Heart left ventricle (tissue), 7 donors: ENCODE data around the genes VILL and SLC22A14.

DNA sequence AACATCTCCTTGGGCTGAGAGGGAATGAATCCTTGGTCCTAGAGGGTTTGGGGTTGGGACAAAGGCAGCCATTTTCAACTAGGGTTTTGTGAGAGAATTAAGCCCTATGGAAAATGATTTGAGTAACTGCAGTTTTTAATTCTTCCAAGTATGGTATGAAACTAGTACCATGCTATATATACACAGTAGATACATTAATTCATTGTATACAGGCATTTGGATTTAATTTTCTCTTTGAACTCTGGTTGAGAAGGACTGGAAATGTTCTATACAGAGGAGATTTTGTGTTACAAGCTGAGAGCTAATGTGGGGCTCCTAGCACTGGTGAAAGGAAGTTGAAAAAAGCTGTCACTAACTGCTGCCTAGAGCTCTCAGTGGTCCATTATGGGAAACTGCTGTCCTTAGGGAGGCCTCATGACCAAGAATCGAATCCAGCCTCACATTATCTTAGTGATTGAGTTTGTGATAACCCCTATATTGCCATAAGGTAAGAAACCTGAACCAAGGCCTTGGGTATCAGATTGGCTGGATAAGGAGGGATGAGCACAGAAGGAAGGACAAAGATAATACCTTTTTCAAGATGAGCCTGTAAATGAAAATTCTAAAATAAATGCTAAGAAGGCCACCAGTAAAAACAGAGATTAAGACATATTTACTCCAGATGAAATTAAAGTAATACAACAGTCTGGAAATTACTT, 18.5 kb downstream of the GOLGA4 start:
- PRO-cap, 6 experiments = no peak in any of the 6 experiments
- RAMPAGE, long total RNA, 2 experiments = no peak in any of the 2 experiments
- RRBS = no CpG with 5 or more reads among the region's 1 CpG

DNA sequence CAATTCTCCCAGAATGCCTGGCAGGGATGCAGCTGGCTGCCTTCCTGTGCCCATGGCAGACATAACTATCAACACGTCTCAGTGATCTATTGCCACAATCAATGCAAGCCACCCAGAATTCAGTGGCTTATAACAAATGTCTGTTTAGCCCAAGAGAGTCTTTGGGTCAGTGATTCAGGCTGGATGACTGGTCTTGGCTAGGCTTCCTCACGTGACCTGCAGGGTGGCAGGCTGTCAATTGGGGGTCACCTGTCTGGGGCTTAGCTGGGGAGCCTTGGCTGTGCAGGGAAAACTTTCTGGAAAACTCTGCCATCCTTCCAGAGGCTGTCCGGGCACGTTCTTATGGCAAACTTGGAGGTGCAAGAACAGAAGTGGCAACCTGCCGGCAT, 64.4 kb upstream of the ITGA9 start:
- PRO-cap, 6 experiments = no peak in any of the 6 experiments
- RAMPAGE, long total RNA, 2 experiments = no peak in any of the 2 experiments
- RRBS = 100% methylated on average over 2 of the region's 5 CpGs

DNA sequence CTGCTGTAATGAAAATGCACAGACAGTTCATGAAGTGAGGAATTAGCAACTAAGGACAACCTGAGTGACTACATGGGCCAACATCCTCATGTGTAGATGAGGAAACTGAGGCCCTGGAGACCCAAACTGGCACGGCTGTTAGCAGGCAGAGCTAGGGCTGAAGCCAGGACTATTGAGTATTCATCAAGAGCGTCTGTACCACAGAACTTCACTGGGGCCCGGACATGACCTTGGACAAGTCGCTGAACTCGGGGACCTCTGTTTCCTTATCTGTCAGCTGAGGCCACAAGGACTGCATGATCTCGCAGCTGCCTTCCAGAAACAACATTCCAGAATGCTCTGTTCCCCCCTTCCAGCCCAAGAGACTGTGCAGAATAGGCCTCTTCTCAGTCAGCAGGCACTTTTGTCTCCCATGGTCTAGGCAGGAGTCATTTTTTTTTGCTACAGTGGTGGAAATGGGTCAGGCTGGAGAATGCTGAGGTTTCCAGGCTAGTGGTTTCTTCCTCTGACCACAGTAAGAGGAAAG, 90.2 kb upstream of the CTDSPL start:
- PRO-cap, 6 experiments = peak in 2 of 6 experiments; most common plus-strand start position 400 of the sequence (in 2); most common minus-strand start position 159 of the sequence (in 1)
- RAMPAGE, long total RNA, 2 experiments = no peak in any of the 2 experiments
- RRBS = no CpG with 5 or more reads among the region's 6 CpGs

GRCh38 chr3:37990585-37990956, at the start of gene VILL:
Gene VILL, plus strand, starts transcription at chr3:37990786.
- PRO-cap, 6 experiments = no peak in any of the 6 experiments
- RAMPAGE, long total RNA, 2 experiments = no peak in any of the 2 experiments
- RRBS = no CpG with 5 or more reads among the region's 12 CpGs

- PRO-cap, 6 experiments = peak in 3 of 6 experiments; most common plus-strand start chr3:38005391 (in 3); most common minus-strand start chr3:38005082 (in 1)
- RAMPAGE, long total RNA, 2 experiments = no peak in any of the 2 experiments
- RRBS = 58% methylated on average over 2 of the region's 17 CpGs
These were observed 14.5 kb downstream of the VILL start for GRCh38 chr3:38004804-38005687.

DNA sequence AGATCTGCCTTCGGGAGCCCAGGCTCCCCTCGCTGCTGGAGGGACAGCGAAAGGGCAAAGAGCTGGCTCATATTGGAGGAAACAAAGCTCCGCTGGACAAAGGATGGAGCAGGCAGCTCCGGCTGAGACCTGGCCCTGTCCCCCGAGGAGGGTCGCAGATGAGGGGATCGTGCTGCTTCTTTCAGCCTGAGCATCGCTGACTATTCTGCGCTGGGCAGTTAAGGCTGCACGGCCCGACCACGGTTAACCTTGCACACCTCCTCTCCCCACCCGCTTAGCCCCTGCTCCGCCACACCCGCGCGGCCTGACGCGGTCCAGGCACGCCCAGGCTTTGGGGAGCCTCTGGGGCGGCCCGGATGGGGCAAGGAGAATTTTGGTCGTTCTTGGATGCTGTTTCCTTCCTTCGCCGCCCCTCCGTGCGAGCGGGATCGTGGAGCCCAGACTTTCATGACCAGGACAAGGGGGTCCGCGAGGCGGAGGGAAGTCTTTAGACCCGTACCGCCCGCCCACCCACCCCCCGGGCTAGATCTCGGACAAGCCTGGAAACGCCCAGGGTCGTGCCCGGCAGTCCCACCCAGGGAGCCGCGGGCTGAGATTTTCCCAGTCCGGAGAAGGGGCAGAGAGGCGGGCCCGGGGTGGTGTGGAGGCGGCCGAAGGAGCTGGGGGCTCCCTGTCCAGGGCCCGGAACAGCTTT, 534 bp downstream of the PLCD1 start:
- PRO-cap, 6 experiments = peak in 1 of 6 experiments; most common plus-strand start position 369 of the sequence (in 1)
- RAMPAGE, long total RNA, 2 experiments = no peak in any of the 2 experiments
- RRBS = 2% methylated on average over 12 of the region's 49 CpGs

DNA sequence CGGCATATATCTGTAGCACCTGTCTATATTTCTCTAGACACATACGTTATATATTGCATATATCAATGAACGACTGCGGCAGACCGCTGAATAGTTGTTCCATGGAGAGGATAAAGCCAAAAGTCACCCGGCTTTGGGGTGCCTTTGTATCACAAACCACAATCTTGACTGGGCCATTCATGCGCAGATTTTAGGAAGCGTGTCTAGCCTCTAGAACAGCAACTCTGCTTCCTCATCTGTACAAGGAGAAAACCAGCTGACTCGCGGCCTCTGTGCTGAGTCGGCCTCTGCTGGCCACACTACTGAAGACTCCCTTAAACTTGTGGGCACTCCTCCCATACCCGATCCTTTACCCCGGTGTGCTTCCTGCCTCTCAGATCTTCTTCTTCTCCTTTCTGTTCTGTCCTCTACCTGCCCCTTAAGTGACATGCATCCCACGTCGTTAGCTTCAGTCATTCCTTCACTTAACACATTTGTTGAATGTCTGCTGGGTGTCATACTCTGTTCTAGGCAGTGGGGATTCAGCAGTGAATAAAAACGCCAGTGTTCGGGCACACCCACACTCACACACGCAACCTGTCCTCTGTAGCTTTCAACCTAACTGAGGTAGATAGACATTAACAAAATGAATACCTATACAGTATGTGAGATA, 966 bp downstream of the DLEC1 start:
- PRO-cap, 6 experiments = no peak in any of the 6 experiments
- RAMPAGE, long total RNA, 2 experiments = no peak in any of the 2 experiments
- RRBS = no CpG with 5 or more reads among the region's 18 CpGs

- PRO-cap, 6 experiments = peak in 1 of 6 experiments; most common minus-strand start chr3:38096587 (in 1)
- RAMPAGE, long total RNA, 2 experiments = no peak in any of the 2 experiments
- RRBS = no CpG with 5 or more reads among the region's 4 CpGs
These were observed 40.5 kb downstream of the ACAA1 start for GRCh38 chr3:38096496-38096695.

- PRO-cap, 6 experiments = peak in 2 of 6 experiments; most common plus-strand start chr3:38136638 (in 2); most common minus-strand start chr3:38136388 (in 1)
- RAMPAGE, long total RNA, 2 experiments = no peak in any of the 2 experiments
- RRBS = no CpG with 5 or more reads among the region's 24 CpGs
These were observed 629 bp downstream of the ACAA1 start for GRCh38 chr3:38136232-38136763.

GRCh38 chr3:38282109-38282418, at the start of gene SLC22A14:
Gene SLC22A14, plus strand, starts transcription at chr3:38282294.
- PRO-cap, 6 experiments = no peak in any of the 6 experiments
- RAMPAGE, long total RNA, 2 experiments = no peak in any of the 2 experiments
- RRBS = no CpG with 5 or more reads among the region's 3 CpGs

- PRO-cap, 6 experiments = no peak in any of the 6 experiments
- RAMPAGE, long total RNA, 2 experiments = no peak in any of the 2 experiments
- RRBS = no CpG with 5 or more reads among the region's 5 CpGs
These were observed 2.3 kb downstream of the XYLB start for GRCh38 chr3:38348809-38349313.

DNA sequence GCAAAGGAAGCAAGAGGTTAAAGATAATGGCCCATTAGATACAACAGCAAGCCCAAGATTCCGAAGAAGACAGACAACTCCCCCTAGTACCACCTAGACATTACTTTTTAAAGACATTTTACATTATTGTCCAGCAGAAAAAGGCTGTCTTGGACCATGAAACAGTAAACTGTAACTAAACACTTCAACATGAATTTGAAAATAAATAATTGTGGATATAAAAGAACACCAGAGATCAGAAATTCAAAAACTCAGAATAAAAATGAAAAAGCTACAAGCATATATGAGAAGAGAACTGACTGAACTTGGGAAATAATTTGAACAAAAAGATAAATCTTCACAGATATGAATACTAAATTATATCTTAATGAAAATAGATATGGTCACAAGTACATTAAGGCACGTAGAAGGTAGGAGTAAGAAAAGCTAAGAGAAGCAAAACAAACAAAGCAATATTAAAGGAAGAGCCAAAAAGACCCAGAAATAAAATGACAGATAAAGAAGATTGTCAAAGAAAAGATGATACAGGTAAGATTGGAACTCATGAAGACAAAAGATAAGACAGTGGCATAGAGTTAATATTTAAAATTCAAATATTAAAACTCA, 39.2 kb upstream of the ACVR2B start:
- PRO-cap, 6 experiments = no peak in any of the 6 experiments
- RAMPAGE, long total RNA, 2 experiments = no peak in any of the 2 experiments
- RRBS = no CpG with 5 or more reads among the region's 2 CpGs

- PRO-cap, 6 experiments = no peak in any of the 6 experiments
- RAMPAGE, long total RNA, 2 experiments = no peak in any of the 2 experiments
- RRBS = no CpG with 5 or more reads among the region's 3 CpGs
These were observed 16.8 kb downstream of the CSRNP1 start for GRCh38 chr3:39136675-39136874.

- PRO-cap, 6 experiments = no peak in any of the 6 experiments
- RAMPAGE, long total RNA, 2 experiments = no peak in any of the 2 experiments
- RRBS = no CpG with 5 or more reads among the region's 30 CpGs
These were observed 16.1 kb downstream of the CSRNP1 start for GRCh38 chr3:39137064-39137920.

GRCh38 chr3:39139912-39140494, 13.4 kb downstream of the CSRNP1 start:
- PRO-cap, 6 experiments = no peak in any of the 6 experiments
- RAMPAGE, long total RNA, 2 experiments = no peak in any of the 2 experiments
- RRBS = no CpG with 5 or more reads among the region's 2 CpGs

DNA sequence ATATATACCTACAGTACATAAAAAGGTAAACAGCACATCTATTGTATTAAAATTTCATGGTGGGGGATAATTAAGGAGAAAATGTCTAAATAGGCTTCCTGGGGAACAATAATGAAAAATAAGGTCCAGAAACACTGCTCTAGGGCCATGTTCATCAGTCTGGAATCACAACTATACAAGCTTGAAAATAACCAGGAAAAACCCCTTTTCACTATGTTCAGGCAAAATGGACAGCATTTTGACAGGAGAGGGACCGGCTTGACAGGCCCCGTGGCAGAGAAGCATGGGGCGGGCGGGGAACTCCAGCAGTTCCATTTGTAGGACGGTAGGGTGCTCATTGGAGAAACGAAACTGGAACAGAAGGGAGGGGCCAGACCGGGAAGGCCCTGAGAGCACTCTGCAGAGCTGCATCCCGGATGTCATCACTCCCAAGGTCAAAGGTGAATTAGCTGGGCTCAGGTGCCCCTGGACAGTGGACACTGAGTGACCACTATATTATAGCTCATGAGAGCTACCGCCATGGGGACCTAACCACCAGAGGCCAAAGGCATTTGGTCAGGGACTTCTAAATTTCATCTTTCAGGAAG, 7.4 kb downstream of the CSRNP1 start:
- PRO-cap, 6 experiments = peak in 1 of 6 experiments; most common minus-strand start position 433 of the sequence (in 1)
- RAMPAGE, long total RNA, 2 experiments = no peak in any of the 2 experiments
- RRBS = 42% methylated on average over 3 of the region's 9 CpGs

GRCh38 chr3:39155646-39155938, 2.2 kb upstream of the CSRNP1 start:
- PRO-cap, 6 experiments = no peak in any of the 6 experiments
- RAMPAGE, long total RNA, 2 experiments = no peak in any of the 2 experiments

GRCh38 chr3:39167094-39167716, 13.8 kb upstream of the CSRNP1 start:
- PRO-cap, 6 experiments = no peak in any of the 6 experiments
- RAMPAGE, long total RNA, 2 experiments = no peak in any of the 2 experiments
- RRBS = no CpG with 5 or more reads among the region's 2 CpGs

DNA sequence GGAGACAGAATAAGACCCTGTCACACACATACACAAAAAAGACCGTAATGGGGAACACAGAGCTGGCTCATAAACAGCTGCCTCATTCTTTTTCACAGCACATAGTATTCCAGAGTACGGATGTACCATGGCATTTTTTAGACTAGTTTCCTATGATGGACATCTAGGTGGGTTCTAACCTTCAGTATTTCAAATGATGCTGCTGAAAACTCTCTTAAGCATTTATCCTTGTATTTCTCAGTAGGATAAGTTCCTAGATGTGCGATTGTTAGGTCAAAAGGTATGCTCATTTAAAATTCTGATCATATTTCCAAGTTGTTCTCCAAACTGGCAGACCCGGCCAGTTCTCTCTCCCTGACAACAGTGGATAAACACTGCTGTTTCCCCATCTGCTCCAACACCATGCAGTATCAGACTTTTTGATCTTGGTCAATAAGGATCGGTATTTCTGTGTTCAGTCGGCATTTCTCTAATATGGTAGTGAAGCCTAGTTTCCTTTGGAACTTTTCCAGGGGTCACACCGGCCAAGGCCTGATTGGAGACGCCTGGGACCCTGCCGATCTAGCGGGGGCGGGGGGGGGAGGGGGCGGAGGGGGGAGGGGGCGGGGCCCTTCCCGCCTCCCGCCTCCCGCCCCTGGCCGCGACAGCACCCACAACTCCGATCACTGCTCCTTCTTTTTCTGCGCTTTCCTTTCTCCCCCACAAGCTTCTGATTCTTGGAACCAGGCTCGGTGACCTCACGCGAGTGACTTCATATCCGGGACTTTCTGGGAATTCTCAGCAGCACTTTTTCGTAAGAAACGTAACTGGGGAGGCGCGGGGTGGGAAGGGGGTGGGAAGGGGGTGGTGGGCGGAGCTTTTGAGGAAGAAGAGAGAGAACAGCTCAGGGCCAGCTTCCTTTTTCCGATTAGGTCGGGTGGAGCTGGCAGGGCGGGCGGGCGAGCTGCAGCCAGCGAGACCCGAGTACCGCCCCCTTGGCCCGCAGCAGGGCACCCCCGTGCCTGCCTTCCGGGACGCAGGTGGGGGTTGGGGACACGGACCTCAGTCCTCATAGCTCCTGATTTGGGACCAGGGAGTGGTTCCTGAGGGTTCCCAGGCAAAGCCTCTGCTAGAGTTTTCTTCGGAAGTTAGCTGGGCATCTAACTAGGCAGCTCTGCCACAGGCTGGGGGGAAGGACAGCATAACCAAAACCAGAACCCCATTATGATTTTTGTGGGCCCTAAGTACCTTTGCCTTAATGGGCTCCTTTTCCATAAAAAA, 14.8 kb downstream of the XIRP1 start:
- PRO-cap, 6 experiments = peak in 6 of 6 experiments; most common plus-strand start position 898 of the sequence (in 4); most common minus-strand start position 667 of the sequence (in 3)
- RAMPAGE, long total RNA, 2 experiments = no peak in any of the 2 experiments
- RRBS = no CpG with 5 or more reads among the region's 43 CpGs

DNA sequence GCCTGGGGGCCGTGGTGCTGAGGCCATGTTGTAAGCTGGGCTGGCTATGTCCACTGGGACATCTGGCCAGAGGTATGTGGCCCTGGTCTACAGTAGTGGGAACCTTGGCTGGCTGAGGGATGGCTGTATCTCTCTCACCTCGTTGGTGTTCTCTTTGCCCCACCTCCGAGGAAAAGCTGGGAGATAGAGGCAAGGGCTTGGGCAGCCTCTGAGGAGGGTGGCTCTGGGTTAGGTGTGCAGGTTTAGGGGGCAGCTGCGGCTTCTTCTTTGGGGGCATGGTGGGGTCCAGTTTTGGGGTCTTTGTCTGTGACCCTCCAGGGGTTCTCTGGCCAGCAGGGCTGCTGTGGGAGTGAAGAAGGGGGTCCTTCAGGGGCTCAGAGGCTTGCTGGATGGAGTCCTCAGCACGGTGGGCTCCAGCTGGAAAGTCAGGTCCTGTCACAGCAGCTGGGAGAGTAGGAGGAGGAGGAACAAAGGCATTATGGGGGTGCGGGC, 7.1 kb downstream of the XIRP1 start:
- PRO-cap, 6 experiments = peak in 1 of 6 experiments; most common plus-strand start position 240 of the sequence (in 1)
- RAMPAGE, long total RNA, 2 experiments = no peak in any of the 2 experiments
- RRBS = no CpG with 5 or more reads among the region's 6 CpGs